Islet of Langerhans (tissue), 1 donor: ENCODE measurements around the genes MSMB and MAPK8.

DNA sequence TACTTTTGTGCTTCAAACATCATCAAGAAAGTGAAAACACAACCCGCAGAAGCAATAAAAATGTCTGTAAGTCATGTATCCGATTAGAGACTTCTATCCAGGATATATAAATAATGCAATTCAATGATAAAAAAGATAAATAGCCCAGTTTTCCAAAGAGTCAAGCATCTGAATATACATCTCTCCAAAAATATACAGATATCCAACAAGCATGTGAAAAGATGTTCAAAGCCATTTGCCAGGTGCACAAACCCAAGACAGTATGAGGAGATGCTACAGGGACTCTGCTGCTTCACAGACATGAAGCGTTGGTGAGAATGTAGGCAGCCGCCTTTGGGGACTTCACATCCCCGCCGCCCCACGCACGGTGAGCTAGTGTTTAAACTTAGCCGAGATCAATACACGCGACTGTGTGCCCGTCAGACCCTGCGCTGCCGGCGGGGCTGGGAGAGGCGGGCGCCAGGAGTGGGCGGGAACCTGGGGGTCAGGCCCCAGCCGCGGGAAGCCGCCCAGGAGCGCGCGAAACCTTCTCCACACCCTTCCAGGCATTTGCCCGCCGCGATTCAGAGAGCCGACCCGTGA, 1.0 kb upstream of the ALOX5 start:
- RRBS = no CpG with 5 or more reads among the region's 29 CpGs

DNA sequence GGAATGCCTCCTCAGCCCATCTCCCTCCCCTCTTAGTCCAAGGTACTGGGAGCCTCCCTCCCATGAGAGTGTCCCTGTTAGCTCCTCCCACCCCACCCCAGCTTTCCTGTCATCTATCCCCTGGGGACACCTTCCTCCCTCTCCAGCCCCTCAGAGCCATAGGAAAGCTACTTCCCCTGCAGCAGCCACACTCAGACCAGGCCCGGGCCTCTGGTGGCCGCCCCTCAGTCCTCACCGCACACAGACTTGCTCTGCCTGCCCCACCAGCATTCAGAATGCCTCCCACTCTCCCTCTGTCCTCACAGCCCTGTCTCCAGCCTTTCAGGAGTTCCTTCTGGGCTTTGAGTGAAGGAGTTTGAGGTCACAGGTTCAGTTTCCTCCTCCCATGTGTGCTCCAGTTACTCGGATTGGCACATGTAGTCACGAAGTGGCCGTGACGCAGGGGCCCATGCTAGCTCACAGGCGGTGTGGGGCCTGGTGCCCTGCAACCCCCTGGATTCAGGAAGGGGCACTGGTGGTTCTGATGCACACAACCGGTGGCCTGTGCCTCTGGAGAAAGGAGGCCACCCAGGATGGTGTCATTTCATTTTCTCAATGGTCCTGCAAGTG, 5.2 kb downstream of the ALOX5 start:
- RRBS = no CpG with 5 or more reads among the region's 9 CpGs

DNA sequence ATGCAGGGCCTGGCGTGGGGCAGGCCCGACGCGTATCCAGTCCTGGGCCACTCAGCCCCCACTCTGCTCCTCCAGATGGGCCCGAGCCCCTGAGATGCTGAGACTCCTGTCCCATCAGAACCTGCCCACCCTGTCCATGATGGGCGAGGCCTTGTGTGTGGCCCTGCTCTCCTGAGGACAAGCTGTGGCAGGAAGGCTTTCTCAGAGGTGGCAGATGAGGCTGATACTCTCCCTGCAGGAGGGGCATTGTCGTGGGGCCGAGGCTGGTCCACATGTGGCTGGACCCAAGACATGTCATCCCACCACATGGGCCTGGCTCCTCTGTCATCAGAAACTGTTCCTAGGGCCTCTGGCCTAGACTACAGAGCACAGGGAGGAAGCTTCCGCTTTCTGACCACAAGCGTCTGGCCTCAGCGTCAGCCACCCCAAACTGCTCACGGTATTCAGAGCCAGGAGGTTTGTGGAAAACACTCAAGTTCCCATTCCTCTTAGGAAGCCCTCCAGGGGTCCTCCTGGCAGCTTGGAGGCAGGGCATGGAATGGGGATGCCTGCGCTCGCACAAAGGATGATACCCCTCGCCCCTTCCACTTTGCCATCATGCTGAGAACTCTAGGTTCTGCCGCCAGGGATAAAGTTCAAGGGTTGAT, 6.1 kb downstream of the ALOX5 start:
- RRBS = no CpG with 5 or more reads among the region's 16 CpGs

DNA sequence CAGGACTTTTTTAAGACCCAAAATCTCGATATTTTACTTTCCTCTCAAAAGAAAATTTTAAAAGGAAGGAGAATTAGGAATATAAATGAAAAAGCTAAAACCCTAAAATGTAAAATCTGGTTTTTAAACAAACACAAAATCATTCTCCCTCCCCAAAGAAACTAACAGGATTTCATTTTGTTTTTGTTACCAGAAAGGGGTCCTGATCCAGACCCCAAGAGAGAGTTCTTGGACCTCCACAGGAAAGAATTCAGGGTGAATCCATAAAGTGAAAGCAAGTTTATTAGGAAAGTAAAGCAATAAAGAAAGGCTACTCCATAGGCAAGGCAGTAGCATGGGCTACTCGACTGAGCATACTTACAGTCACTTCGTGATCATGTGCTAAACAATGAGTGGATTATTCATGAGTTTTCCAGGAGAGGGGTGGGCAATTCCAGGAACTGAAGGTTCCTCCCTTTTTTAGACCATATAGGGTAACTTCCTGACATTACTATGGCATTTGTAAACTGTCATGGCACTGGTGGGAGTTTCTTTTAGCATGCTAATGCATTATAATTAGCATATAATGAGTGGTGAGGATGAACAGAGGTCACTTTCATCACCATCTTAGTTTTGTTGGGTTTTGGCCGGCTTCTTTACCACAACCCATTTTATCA, 36.7 kb downstream of the ALOX5 start:
- RRBS = no CpG with 5 or more reads among the region's 4 CpGs

GRCh38 chr10:45418428-45419664, 44.8 kb downstream of the ALOX5 start:
- RRBS = 21% methylated on average over 24 of the region's 74 CpGs

- RRBS = no CpG with 5 or more reads among the region's 8 CpGs
Observed at GRCh38 chr10:45673260-45673592, 654 bp upstream of the ZFAND4 start.

GRCh38 chr10:45964232-45965070, 7.8 kb upstream of the TIMM23 start:
- RRBS = no CpG with 5 or more reads among the region's 8 CpGs

GRCh38 chr10:46022845-46023958, 7.2 kb downstream of the NCOA4 start:
- RRBS = no CpG with 5 or more reads among the region's 53 CpGs

GRCh38 chr10:46045998-46046744, at the start of gene MSMB:
Gene MSMB, minus strand, starts transcription at chr10:46046269.
- RRBS = no CpG with 5 or more reads among the region's 10 CpGs

DNA sequence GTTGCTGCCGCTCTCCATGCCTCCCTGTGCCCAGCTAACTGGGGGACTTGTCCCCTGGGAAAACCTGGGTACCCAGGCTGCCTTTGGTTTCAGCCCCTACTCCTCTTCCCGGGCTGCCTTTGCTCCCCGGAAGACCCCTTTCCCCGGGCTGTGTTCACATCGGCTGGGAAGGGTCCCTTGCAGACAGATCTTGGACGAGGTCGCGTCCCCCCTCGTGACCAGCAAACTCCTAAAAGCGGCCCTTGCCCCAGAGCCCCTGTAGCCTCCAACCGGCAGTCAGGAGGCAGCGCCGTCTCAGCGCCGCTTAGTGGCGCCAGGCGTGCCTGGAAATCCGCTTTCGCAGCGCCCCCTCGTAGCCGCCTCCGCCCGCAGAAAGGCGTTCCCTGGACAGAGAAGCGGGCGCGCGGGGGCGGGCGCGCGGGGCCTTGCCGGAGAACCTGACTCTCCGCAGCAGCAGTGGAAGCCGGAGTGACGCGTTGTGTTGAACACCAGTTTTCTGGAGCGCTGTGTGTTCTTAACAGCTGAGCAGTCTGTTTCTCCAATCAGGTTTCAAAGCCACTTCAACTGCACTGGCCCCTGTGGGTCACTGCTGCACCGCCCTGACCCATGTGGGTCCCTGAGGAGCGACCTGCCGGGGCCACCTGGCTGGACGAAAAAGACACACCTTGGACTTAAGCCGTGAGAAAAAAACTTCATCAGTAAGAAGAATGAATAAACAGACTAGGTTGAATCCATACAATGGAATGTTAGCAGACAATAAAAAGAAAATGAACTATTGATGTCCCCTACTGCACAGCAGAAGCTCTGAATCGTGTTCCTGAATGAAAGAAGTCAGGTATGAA, 22.6 kb downstream of the ANXA8L1 start:
- RRBS = 10% methylated on average over 2 of the region's 45 CpGs

DNA sequence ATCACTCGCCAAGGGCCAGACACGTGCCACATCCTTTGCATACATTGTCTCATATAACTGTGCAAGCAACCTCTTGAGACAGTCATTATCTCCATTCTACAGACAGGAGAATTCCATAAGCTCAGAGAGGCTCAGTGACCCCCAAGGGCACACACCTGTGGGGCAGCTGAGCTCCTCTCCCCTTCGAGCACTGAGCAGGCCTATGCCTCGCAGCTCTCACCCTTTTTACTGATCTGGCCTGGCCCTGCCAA, 3.5 kb downstream of the GPRIN2 start:
- RRBS = no CpG with 5 or more reads among the region's 4 CpGs

DNA sequence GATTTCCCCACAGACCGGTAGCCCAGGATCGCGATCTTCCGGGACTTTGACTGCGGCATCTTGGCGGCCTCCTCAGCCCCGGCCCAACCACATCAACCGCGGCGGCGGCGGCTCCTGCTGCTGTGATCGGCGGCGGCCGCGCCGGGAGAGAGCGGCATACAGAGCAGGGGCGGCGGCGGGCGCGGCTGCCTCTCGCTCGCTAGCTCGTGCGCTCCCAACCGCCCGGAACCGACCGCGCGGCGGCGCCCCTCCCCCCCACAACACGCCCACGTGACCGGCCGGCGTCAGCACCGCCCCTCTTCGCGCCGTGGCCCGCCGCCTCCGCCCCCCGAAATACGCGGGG, 56.5 kb downstream of the SYT15 start:
- RRBS = no CpG with 5 or more reads among the region's 51 CpGs

GRCh38 chr10:46756855-46757324, 154.3 kb upstream of the PTPN20 start:
- RRBS = no CpG with 5 or more reads among the region's 22 CpGs

DNA sequence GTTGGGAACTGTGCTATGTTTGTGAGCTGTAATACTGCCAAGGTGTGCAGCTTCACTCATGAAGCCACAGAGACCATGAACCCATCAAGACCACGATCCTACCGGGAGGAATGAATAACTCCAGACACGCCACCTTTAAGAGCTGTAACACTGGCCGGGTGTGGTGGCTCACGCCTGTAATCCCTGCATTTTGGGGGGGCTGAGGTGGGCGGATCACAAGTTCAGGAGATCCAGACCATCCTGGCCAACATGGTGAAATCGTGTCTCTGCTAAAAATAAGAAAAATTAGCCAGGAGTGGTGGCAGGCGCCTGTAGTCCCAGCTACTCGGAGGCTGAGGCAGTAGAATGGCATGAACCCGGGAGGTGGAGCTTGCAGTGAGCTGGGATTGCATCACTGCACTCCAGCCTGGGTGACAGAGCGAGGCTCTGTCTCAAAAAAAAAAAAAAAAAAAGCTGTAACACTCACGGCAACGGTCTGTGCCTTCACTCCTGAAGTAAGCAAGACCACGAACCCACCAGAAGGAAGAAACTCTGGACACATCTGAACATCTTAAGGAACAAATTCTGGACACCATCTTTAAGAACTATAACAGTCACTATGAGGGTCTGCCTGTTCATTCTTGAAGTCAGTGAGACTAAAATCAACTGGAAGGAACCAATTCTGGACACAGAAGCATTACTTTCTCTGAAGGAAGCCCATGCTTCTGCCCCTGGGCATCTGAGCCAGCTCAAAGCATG, 132.7 kb upstream of the GDF10 start:
- RRBS = no CpG with 5 or more reads among the region's 14 CpGs

DNA sequence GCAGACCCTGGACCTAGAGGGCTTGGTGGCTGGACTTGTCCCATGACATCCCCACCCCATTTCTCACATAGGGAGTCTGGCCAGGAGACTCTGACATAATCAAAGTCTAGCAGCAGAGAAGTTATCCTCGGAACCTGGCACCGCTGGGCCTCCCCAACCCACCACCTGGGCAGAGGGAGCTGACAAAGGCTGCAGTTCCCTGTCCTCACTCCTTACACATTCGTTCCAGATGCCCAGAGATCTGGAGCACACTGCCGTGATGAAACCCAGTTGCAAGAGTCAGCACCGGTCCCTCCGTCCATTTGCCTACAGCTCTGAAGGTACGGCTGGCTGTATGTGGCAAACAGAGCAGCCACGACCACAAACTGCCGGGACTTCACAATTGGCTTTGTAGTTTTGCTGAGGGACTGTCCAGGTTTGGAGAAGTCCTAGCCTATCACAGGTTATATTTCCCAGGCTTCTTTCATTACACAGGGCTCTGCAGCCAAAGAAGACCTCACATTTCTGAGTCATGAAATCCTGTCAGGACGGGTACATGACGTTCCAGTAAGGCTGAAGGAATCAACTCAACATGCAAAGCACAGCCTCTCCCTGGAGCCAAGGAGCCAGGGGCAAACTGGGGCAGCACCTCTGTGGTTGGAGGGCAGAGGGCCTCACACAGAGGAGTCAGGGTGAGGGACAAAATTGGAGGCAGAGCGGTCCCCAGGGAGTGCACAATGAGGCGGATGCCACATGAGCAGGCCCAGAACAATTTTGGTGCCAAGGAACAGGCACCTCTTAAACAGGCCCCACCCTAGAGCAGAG, 116.5 kb upstream of the GDF10 start:
- RRBS = no CpG with 5 or more reads among the region's 13 CpGs

- RRBS = 27% methylated on average over 4 of the region's 13 CpGs
Observed at GRCh38 chr10:48251491-48252229, 22.8 kb downstream of the FRMPD2 start.

GRCh38 chr10:48306138-48307255, at the start of gene MAPK8:
Gene MAPK8, plus strand, starts transcription at chr10:48306677.
- RRBS = 4% methylated on average over 24 of the region's 139 CpGs

GRCh38 chr10:48524006-48524687, 80.7 kb downstream of the ARHGAP22 start:
- RRBS = 5% methylated on average over 35 of the region's 80 CpGs

- RRBS = no CpG with 5 or more reads among the region's 15 CpGs
Observed at GRCh38 chr10:48526055-48527030, 78.5 kb downstream of the ARHGAP22 start.

- RRBS = no CpG with 5 or more reads among the region's 11 CpGs
Observed at GRCh38 chr10:48574058-48575295, 30.4 kb downstream of the ARHGAP22 start.